Airway epithelial cell (primary cell): ENCODE measurements around the genes PRKAB2, CHD1L, FCGR1A and H2AC20.

- RAMPAGE, long total RNA = no peak
These were observed 2.5 kb upstream of the LIX1L start for GRCh38 chr1:145960035-145961023.

DNA sequence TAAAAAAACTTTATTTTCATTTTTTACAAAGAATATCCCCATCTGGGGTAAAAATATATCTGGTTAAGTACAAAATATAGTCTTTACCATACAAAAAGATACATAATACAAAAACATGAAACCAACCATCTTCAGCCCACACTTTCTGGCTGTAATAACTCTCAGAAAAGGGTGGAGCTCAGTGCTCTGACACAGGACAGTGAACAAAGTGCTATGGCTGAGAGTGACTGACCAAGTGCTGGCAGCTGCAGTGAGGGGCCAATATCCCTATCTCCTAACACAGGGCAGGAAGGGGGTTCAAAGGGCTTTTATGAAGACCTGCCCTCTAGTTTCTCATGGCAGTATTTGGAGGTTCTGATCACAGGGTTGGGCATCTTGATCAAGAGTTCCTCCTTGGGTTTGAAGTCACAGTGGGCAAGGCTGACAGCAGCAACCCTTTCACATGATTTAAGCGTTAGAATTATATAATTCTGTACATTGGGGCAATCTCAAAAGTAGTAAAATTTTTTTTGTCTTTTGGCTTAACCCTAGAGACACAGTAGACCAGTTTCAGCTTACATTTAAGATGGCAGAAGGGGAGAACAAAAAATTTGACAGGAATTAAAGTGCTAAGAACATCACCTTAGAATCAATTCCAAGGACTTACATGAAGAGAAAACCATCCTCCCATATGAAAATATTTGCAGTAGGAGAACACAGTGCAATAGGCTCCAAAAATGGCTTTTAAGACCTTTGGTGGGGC lies 3.8 kb downstream of the TXNIP start:
- RAMPAGE, long total RNA = no peak

- RAMPAGE, long total RNA = no peak
These were observed at the start of gene PRKAB2 for GRCh38 chr1:147172032-147172673. Gene PRKAB2 (minus strand): TSS chr1:147172470.

- RAMPAGE, long total RNA = no peak
These were observed 9.9 kb downstream of the FMO5 start for GRCh38 chr1:147215250-147215681.

DNA sequence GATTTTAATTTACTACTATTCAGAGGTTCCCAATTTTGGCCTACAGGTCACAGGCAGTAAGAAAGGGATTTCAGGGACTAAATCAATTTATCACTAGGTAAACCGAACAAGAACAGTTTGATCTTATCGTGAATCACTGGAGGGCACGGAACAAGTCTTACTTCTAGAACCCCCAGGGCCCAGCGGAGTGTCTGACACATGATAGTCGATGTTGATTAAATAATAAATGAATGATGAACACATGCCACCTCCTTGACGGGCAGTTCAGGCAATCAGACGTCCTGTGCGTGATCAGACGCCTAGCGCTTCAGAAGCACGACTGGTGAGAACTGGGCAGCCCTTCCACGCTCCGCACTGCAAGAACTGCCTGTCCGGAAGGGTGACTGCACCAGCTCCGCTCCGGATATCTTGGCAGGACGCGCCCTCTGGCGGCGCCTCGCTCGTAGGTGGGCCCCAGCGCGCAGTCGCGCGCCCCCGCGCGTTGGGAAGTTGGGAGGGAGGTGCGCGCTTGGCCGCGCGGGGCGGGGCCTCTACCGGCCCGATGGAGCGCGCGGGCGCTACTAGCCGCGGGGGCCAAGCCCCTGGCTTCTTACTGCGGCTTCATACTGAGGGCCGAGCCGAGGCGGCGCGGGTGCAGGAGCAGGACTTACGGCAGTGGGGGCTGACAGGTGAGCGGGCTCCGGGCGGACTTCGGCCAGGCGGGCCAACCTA lies at the start of gene CHD1L:
Gene CHD1L (plus strand): TSS at position 522 of the 711 bp plus-strand sequence.
- RAMPAGE, long total RNA = no peak

DNA sequence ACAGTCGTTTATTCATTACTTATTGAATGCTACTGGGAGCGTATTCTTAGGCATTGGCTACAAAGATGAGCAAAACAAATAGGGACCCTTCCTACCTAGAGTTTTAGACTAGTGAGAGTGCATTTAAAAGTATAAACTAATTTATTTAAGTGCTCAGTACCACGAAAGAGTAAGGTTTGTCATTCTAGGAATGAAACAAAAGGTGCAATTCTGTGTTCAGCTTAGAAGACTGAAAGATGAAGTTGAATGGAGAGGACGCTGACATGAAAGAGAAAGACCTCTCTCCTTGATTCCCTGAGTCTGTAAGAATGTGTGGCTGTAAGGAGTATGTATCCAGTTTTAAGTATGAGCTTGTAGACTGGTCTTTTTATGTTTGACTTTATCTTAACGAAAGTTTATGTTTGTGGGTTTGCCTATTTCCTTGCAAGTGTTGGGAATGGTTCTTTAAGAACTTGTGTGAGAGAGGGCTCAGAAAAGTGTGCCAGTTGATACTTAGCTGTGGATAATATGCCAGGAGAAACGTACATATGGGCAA lies 1.3 kb downstream of the CHD1L start:
- RAMPAGE, long total RNA = no peak

- RAMPAGE, long total RNA = no peak
These were observed 2.1 kb upstream of the GJA5 start for GRCh38 chr1:147762382-147762978.

DNA sequence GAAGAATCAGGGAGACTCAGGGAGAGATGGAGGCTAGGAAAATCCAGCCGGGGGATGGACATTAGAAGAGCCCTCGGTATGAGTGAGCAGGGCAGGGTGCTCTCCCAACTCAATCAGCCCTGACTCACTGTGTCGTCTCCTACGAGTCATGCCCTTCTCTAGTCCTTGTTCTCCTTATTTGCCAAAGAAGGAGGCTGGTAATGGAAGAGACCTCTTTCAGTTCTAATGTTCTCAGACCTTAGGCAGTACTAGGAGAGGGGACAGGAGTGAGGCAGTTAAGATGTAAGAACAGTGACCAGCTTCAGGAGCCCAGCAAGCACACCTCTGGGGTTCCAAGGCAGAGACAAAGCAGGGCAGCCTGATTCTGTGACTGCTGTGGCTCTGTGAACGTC lies 10.9 kb upstream of the GJA5 start:
- RAMPAGE, long total RNA = no peak

DNA sequence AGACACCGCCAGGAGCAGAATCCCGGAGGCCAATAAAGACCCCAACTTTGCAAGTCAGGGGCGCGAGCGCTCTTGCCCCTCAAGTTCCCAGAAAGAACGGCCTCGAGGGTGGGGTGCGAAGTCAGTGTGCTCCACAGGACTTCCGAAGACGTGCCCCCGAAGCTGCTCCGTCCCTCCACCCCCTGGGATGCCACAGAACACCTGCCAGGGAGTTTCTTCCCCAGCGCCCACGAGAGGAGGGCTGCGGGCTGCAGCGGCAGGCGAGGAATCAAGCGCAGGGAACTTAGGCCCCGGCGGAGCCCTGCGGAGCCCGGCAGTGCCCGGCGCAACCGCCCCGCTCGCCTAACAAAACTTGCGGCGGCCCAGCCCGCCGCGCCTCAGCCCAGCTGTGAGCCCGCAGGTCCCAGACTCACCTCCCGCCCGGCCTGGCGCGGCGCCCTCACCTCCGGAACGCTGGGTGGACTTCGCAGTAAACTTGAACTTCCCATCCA lies 729 bp downstream of the NBPF11 start:
- RAMPAGE, long total RNA = no peak

DNA sequence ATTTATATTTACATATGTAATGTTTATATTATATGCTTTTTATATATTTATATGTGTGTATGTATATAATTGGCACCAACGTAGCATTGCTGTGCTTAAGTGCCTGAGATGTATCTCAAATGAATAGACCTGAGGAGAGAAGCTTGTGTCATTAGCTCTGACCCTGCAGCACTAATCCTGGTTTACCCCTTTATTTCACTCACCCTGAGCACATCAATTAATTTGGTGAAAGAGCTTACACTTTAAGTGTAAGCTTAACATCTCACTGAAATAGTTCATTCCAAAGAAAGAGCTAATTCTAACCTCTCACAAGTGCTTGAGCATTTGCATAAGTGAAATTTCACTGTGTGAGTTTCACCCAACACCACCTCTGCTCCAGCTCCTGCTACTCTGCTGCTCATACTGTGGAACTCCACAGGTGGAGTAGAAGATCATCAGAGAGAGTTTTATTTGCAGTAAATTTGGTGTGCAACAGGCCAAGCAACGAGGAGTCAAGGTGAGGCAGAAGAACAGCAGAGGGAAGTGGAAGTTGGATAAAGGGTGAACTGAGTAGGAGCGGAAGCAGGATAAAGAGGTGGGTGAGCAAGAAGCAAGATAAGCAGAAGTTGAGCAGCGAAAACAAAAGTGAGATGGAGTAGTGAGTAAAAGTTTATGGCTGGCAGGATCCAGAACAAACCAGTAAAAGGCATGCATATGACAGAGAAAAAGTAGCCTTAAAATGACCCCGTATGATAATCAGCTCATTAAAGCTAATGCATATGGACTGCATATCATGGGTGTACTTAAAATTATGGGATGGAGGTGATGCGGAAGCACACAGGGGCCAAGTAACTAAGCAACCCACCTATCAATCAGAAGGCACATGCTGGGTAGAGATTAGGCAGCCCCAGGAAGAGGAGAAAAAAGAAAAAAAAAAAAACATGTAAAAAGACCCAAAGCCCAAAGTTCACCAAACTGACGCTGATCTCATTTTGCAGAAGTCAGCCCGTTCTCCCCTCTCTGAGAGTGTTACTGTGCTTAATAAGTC lies 3.5 kb upstream of the NBPF11 start:
- RAMPAGE, long total RNA = no peak

GRCh38 chr1:148977745-148978200 lies 125.6 kb downstream of the NBPF9 start:
- RAMPAGE, long total RNA = no peak

DNA sequence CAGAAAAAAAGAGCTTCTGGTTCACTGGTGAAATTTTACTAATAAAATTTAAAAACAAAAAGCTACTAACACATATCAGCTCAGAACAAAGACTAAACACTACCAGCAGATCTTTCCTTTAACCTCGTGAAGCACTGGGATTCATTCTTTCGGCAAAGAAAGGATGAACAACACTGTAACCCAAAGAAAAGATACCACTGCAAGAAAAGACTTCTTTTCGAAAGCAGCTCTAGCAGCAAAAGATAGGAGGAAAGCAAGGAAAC lies 1.1 kb downstream of the NBPF9 start:
- RAMPAGE, long total RNA = no peak

DNA sequence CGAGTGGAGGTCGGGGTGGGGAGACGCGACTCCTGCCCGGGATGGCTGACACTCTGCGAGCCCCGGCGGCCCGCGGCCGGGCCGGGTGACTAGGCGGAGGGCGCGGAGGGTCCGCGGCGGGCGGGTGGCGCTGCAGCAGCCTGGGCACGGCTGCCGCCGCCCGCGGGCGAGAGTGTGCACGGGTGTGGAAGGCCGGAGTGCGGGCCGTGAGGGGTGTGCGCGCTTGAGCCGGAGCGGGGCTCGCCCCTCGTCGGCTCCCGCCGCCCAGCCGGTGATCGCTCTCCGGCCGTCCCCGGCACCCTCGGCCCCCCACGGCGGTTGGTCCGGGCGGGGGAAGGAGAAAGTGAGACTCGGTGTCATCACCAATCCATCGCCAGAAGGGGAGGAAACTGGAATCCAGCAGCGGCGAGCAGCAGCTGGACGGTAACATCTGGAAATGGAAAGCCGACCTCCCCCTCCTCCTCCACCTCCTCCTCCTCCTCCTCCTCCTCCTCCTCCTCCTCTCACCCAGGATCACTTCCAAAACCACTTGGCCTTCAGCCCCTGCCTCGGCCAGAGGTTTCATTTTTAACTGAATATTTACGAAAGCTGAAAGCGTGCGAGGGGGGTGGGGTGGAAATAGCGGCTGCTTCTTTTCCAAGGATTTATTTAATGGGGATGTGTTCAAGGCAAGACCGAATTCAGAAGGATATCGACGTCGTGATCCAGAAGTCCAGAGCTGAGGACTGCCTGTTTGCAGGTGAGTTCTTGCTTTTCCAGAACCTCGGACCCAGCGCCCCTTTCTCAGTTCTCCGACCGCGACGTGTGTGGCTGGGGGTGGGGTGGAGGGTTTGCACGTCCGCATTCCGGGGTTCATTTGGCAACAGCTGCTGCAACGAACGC lies 23.4 kb downstream of the PPIAL4C start:
- RAMPAGE, long total RNA = start-site peak on the plus strand centred at position 498 of the sequence, 18 bp wide, 14 and 14 reads in 2 replicates

DNA sequence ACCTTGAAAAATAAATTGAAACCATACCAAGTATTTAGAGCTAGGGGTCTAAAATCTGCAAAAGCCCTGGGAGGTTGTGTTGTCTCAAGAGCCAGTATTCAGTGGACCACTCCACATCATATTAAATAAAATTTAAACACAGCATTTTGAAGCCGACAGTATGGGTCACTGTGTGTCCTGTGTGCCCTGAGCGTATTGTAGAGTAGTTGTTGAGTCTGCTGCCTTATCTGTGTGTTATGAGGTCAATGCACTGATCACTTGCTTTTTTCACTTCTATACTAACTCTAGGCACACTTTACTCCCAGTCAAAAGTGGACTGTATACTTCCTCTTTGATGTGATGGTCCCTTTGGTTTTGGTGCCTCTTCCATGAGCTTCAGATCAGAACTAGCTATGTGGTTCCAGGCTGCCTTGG lies 81.9 kb downstream of the PPIAL4C start:
- RAMPAGE, long total RNA = no peak

DNA sequence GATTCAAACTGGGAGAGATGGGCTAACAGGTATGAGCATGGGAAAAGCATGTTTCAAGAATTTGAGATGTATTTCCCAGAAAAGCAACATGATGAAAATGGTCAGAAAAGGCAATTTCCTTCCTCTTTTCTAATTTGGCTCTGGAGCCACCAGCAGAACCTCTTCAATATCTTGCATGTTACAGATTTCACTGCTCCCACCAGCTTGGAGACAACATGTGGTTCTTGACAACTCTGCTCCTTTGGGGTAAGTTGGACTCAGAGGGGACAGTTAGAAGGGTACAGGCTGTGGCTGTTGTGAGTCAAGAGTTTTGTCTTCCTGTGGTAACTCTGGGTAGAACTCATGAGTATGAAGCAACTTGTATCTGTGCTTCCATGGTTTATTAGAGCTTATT lies at the start of gene FCGR1A:
Gene FCGR1A (plus strand): TSS at position 166 of the 394 bp plus-strand sequence.
- RAMPAGE, long total RNA = no peak

GRCh38 chr1:149886763-149887222 lies at the start of gene H2AC20:
Gene H2AC20 (plus strand): TSS chr1:149886918.
- RAMPAGE, long total RNA = start-site peak on the plus strand at chr1:149886916-149886953, 7,202 and 4,162 reads in 2 replicates

- RAMPAGE, long total RNA = no peak
These were observed 4.0 kb downstream of the SV2A start for GRCh38 chr1:149913605-149914147.

- RAMPAGE, long total RNA = no peak
These were observed 4.2 kb upstream of the MTMR11 start for GRCh38 chr1:149940439-149941761.

DNA sequence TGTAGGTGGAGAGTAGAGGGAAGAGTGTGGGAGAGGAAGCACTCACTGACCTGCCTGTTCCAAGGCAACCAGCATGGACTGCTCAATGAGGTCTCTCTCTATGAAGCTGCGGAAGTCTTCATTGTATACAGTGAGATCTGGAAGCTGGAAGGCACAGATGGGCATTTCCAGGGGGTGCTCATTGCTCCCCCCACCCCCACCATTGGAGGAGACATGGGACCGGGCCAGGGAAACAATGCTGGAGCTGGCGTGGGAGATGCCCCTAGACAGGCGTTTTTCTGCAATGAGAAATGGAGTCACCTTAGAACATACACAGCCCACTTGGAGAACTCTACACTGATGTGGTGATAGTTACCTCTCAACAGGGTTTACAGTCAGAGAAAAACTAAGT lies 30.6 kb upstream of the MTMR11 start:
- RAMPAGE, long total RNA = no peak

- RAMPAGE, long total RNA = no peak
These were observed 1.0 kb downstream of the OTUD7B start for GRCh38 chr1:150009261-150010117.